Bile duct (tissue), 1 donor: ENCODE measurements around the genes SMIM44 and CACTIN.

DNA sequence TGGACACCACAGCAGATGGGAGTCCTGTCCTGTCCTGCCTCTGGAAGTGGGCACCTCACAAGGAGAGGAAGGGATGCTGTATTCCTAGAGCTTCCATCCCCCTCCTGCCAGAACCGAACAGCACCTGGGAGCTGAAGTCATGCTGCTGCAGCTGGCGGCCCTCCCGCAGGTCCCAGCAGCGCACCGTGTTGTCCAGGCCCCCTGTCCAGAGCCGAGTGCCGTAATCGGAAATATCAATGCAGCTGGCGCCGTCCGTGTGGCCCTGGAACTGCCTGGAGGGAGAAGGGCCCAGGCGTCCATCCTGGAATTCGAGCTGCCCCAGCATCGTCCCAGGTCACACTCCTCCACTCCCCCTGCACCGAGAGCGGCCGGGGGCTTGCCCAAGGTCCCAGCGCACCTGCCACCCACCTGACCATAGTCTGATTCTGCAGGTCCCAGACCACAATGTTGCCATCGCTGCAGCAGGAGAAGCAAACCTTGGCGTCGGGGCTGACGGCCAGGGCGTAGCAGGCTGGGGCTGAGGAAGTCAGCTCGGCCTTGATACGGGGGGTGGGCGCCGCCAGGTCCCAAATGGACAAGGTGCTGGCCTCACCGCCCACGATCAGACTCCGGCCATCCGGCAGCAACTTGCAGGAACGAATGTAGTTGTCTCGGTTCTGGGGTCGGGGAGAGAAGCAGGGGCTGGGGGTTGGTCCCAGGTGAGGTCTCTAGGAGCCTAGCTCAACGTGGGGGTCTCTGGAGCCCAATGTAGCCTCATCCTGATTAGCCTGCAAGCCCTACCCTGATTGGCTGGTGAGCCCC lies 23.6 kb downstream of the TLE2 start:
- PRO-cap, result no peak

DNA sequence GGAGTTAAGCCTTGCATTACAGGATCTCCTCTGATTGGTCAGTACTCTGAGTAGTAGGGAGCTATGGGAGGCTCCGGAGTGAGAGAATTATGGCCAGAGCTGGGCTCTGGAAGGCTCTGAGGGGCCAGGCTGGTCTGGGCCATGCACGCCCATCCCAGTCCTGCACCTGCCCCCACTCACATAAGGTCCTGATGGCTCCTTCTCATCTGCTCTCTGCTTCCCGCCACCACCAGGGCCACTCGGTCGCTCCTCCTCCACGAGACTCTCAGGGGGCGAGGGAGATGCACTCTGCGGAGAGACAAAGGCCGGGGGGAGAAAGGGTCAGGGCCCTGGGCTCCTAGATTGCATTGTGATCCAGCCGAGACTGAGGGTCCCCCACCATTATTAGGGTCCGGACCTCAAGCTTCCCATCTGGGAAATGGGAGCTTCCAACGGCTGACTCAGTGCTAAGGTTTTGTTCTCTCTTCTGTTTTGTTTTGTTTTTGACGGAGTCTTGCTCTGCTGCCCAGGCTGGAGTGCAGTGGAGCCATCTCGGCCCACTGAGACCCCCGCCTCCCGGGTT lies 13.5 kb downstream of the TLE2 start:
- PRO-cap, result no peak

DNA sequence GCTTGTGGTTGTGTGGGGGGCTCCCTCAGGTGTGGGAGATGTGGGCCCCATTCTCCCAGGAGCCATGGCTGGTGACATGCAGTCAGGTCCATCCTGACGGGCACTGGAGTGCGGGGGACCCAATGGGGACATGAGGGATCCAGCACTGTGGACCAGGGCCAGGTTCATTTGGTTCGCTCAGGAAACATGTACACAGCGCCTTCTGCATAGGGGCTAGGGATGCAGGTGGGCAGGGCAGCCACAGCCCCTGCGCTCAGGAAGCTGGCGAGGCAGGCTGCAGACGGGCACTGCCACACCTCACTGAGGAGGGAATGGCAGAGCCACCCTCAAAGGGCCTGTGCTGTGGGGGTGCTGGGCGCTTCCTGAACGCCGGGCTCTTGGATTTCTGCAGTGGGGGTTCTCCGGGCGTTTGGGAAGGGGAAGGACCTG lies 10.3 kb downstream of the GNA11 start:
- PRO-cap, result no peak

GRCh38 chr19:3145829-3146587 lies 10.2 kb downstream of the GNA15 start:
- PRO-cap, result no peak

- PRO-cap, result no peak
Observed at GRCh38 chr19:3188268-3188658, 2.5 kb downstream of the NCLN start.

DNA sequence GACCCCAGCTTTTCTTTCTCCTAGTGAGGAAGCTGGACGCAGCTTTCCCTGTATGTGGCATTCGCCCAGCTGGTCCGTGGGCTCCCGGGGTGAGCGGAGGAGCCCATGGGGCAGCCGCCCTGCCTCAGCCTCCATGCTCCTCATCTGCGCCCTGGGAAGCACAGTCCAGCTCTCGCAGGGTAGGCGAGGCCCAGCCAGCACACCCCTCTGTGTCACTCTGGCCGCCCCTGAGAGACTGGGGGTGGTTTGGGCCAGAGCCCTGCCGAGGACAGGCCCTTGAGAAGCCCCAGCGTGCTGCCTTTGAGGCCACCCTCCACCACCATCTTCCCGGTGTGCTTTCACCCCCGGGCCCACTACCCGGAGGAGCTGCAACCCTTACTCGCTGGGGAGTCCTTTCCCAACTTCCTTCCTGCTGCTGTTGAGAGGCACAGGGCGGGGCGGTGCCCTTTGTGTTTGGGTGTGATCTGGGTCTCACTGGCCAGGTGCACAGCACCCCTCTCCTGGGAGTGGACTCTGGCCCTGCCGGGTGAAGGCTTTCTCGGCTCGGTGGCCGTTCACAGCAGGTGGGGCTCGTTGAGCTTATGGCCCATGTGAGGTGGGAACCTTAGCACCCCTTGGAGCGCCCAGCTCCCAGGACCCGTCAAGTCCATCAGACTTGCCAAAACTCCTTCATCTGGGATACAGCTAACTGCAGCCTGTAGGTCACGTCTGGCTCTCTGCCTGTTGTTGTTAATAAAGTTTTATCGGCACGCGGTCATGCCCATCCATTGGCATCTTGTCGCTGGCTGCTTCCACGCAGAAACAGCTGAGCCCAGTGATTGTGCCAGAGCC lies 3.1 kb downstream of the NCLN start:
- PRO-cap, result no peak

- PRO-cap, result unidirectional peak, plus-strand start at chr19:3375038
Observed at GRCh38 chr19:3374420-3375207, 8.2 kb downstream of the NFIC start.

- PRO-cap, result no peak
Observed at GRCh38 chr19:3383291-3383831, 17.0 kb downstream of the NFIC start.

GRCh38 chr19:3434692-3435691 lies 45.3 kb downstream of the SMIM24 start:
- PRO-cap, result bidirectional peak, plus-strand start at chr19:3435405, minus-strand start at chr19:3435182

DNA sequence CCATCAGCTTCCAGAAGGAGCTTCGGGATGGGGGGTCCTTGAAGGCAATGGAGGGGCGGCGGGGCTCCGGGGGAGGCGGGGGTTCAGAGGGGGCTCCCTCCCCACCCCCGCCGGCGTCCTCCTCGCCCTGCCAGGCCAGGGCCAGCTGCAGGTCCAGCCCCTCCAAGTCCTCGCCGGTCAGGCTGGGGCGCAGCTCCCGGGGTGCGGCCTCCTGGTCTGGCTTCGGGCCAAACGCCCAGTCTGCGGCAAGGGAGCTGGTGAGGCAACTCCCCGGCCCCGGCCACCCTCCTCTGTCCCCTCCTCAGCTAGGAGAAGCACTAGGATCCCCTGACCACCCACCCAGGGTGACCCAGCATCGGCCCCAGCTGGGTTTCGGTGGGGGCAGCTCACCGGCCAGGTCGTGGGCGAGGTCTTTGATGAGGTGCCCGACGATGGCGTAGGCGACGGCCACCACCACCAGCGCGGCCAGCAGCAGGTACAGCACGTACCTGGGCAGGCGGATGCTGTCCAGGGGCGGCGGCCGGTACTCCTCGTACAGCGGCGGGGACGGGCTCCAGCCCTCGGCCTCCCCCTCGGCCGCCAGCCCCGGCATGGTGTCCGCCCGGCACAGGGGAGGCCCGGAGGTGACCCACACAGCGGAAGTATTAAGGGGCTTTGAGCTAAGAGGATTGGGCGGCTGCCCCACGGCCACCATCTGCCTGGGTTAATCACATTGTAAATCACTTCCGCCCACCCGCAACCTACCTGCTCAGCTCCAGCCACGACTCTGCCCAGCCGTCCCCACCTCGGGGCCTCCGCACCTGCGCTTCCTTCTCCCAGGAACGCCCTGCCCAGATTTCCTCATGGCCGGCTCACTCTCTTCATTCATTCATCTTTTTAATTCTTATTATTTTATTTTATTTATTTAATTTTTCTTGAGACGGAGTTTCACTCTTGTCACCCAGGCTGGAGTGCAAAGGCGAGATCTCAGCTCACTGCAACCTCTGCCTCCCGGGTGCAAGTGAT lies at the start of gene SMIM44:
TSS of gene SMIM44 (minus strand) at position 630 of the 1,005 bp plus-strand sequence.
- PRO-cap, result unidirectional peak, plus-strand start at position 238 of the sequence; unidirectional peak, minus-strand start at position 768 of the sequence

DNA sequence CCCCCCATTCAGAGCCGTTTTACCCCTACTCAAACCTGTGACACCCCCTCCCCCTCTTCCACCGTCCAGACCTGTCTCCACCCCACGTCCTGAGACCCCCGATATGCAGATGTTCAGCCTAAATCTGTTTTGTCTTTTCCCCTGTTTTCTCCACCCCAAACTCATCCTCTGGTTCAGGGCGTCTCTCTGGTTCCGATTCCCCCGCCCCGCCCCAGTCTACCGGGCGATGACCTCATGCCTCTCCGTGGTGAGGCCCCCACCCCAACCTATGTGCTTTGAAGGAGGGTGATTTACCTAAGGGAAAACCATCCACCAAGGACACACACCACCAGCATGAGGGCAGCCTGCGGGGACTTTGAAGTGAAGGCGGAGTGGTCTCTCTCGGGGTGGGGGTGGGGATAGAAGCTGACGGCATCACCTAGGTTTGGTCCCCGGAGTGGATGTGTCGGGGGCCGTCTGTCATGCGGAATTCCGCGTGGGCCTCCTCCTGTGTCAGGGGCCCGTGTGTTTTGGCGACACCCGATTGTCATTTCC lies 1.3 kb downstream of the FZR1 start:
- PRO-cap, result bidirectional peak, plus-strand start at position 64 of the sequence, minus-strand start outside the sequence

DNA sequence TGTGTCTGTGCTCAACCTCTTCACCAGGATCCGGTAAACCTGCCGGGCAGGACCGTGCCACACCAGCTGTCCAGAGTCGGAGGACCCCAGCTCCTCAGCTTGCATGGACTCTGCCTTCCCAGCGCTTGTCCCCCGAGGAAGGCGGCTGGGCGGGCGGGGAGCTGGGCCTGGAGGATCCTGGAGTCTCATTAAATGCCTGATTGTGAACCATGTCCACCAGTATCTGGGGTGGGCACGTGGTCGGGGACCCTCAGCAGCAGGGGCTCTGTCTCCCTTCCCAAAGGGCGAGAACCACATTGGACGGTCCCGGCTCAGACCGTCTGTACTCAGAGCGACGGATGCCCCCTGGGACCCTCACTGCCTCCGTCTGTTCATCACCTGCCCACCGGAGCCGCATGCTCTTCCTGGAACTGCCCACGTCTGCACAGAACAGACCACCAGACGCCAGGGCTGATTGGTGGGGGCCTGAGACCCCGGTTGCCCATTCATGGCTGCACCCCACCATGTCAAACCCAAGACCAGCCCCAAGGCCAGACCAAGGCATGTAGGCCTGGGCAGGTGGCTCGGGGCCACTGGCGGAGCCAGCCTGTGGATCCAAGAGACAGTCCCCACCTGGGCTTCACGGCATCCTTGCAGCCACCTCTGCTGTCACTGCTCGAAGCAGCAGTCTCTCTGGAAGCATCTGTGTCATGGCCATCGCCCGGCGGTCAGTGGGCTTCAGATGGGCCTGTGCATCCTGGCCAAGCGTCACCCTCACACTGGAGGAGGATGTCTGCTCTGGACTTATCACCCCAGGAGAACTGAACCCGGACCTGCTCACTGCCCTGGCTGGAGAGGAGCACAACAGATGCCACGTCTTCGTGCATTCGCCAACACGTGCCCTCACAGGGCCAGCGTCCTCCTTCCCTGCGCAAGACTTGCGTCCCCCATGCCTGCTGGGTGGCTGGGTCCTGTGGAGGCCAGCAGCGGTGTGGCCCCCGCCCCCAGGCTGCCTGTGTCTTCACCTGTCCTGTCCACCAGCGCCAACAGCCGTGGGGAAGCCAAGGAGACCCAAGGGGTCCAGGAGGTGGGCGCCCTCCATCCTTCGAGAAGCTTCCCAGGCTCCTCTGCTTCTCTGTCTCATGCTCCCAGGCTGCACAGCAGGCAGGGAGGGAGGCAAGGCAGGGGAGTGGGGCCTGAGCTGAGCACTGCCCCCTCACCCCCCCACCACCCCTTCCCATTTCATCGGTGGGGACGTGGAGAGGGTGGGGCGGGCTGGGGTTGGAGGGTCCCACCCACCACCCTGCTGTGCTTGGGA lies 3.7 kb upstream of the TEKTIP1 start:
- PRO-cap, result no peak

GRCh38 chr19:3556711-3557388 lies 536 bp downstream of the MFSD12 start:
- PRO-cap, result no peak

- PRO-cap, result no peak
Observed at GRCh38 chr19:3585844-3586607, 748 bp downstream of the GIPC3 start.

GRCh38 chr19:3607356-3608084 lies 845 bp upstream of the TBXA2R start:
- PRO-cap, result unidirectional peak, minus-strand start at chr19:3607795

DNA sequence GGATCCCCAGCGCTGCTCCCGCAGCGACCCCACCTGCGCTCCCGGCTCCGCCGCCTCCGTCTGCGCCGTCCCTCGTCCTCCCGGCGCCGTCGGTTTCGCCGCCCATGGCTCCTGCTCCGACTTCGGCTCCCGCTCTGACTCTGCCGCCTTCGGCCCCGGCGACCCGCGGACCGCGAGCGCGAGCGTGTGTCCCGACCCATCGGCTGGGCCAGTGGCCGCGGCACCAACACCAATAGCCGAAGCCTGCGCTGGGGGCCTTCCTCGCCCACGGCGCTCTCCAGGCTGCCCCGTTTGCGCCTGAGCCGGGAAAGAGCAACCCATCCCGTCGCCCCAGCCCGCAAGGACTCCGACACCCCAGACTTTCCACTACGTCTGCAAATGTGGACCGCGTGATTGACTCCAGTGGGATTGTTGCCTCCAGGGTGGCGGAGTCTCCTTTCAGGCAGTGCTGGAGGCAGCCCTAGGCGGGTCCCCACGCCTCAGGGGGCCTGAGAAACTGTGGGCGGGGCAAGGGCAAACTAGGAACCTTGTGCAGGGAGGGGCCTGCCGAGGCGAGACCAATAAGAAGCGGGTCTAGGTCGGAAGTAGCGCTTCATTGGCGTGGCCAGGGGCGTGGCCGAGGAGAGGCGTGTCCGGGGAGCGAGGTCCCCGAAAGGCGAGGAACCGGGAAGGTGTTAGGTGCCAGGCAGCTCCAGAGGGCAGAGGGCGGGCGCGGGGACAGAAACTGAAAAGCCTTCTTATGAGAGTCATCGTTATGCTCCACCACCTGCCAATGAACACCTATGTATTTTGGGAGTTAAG lies at the start of gene CACTIN:
TSS of gene CACTIN (minus strand) at position 228 of the 801 bp plus-strand sequence.
- PRO-cap, result unidirectional peak, minus-strand start at position 205 of the sequence; unidirectional peak, plus-strand start at position 677 of the sequence

DNA sequence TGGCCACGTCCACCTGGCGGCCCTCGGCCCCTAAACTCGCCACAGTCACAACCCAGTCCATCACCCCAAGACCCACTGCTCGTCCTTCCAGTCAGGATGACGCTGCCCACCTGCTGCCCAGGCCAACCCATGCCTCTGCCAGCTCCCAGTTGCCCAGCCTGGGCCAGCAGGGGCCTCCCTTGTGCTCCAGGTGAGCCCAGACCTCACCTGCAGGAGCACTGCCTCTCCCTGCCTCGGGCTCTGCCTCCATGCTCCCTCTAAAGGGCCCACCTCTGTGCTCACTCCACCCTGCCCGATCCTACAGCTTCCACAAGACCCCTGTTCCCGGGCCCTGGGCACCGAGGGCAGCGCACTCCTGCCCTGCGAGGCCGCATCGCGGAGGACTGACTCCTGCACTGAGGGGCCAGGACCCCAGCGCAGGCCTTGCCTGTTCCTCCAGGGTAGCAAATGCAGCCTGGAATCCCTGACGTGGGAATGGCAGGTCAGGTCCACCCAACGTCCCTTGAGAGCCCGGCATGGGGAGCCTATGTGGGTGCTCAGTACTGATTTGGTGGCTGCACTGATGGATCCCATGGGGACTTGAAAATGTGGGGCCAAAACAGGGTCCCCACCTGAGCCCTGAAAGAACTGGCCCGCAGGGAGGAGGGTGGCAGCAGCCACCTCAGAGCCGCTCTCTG lies 8.1 kb upstream of the CACTIN start:
- PRO-cap, result no peak

DNA sequence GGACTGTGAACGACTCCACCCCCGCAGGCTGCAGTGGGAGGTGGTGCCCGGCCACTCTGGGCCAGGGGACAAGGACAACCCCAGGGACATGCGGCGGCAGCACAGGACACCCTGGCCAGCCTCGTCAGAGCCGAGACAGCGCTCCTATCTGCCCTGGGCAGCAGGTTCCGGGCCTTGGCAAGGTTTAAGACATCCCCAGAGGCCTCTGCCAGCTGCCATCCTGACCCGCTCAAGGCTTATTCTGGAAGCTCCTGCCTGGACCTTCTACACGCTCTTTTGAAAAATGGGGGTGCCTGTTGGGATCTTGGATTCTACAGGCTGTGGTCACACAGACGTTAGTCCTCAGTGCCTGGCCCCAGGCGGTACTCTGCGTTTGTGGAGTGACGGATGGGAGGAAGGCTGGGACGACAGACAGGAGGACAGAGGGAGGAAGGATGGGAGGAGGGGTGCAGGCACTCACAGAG lies 19.9 kb upstream of the CACTIN start:
- PRO-cap, result no peak

DNA sequence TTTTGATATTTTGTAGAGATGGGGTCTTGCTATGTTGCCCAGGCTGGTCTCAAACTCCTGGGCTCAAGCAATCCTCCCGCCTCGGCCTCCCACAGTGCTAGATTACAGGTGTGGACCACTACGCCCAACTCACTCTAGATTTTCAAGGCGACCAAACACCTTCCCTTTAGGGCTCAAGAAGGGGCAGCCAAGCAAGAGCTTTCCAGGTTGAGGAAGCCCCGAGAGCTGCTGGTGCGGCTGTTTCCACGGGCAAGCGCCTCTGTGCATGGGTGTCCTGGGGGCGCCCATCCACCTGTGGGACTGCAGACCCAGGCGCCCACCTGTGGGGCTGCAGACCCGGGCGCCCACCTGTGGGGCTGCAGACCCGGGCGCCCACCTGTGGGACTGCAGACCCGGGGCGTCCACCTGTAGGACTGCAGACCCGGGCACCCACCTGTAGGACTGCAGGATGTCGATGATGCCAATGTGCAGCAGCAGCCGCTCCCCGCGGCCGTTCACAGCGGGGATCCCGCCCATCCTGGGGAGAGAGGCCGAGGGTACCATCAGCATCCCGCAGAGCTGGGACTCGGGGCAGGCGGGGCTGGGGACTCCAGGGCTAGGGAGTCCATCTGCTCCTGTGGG lies 21.7 kb upstream of the CACTIN start:
- PRO-cap, result no peak

GRCh38 chr19:3698470-3699814 lies 1.3 kb downstream of the PIP5K1C start:
- PRO-cap, result unidirectional peak, plus-strand start at chr19:3699378; bidirectional peak, plus-strand start at chr19:3699501, minus-strand start at chr19:3699515